Mammary microvascular endothelial cell (primary cell): ENCODE results near the genes TWIST1, SP8 and MALSU1.

GRCh38 chr7:19117160-19118078 is at the start of gene TWIST1:
TSS of gene TWIST1 (minus strand) at chr7:19117636.
- RAMPAGE, long total RNA: no peak

- RAMPAGE, long total RNA: no peak
Measured at GRCh38 chr7:20352806-20353357, 22.2 kb downstream of the ITGB8 start.

- RAMPAGE, long total RNA: no peak
Measured at GRCh38 chr7:20784655-20785298, 1.9 kb downstream of the SP8 start.

DNA sequence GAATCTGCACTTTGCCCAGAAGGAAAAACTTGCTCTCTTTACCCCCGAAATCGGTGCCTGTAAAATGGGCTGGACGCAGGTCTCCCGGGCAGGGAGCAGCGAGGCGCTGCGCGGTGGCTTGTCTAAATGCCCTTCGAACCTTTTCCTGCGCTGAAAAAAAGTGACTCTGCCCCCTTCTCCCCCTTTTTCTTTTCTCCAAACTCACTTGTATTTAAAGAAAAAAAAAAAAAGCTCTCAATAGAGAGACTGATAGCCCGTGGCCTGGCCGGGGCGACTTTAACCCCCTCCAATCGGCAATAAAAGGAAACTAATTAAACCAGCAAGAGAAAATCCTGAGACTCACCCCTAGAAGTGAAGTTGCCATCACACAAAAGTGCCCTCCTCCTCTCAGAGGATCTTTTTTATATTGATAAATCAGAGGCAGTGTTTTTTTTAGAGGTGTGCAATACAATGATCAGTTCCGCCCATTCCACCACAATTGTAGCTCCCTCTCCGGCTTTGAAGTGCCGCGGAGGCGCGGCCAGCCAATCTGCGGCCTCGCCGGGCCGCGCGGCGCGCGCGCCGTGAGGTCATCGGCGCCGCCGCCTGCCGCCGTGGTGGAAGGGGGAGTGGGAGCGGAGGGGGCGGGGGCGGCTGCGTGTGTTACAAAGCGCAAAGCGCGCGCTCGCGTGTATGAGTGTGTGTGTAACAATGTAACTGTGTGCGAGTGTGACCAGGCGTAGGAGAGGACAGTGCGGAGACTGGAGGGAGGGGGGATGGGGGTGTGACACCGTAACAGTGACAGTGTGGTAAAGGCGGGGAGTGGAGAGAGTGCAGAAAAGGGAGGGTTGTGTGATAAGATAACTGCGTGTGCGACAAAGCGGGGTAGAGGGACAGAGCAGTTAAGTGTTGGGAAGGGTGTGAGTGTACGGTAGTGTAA is at the start of gene SP8:
Gene SP8, minus strand, starts transcription at position 452 of the 919 bp plus-strand sequence.
- RAMPAGE, long total RNA: no peak

- RAMPAGE, long total RNA: no peak
Measured at GRCh38 chr7:21087951-21088453, 301.3 kb upstream of the SP8 start.

- RAMPAGE, long total RNA: no peak
Measured at GRCh38 chr7:21426141-21426966, 1.5 kb upstream of the SP4 start.

DNA sequence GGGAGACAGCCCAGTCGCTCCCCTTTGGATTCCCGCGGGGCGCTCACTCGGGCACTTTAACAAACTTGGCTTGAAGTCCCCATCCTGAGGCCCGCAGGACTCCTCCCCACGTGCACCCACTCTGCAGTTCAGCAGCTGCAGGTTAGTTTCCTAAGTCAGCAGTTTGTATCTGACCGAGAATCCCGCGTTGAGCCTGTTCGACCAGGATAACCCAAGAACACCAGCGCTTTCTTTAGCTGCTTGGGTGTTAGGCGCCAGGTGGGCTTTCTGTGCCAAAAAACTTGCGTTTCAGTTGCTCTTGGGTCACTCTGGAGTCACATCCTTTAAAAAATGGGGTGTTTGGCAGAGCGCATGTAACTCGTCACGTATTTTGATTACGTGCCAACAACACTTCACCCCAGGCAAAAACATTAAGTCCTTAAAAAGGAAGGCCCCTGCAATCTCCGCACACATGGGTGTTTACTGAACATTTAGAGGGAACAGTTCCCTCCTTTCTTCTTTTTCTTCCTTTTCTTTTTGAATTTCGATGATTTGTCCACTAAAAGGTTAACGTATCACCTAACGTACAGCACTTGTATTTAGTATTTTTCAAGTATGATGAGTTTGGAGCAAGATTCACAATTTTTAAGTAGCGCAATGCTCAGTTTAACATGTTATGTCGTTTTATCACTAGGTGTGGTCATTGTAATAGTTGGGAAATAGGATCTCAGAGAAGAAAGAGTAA is 969 bp downstream of the DNAH11 start:
- RAMPAGE, long total RNA: no peak

GRCh38 chr7:22121823-22122638 is 176.3 kb upstream of the CDCA7L start:
- RAMPAGE, long total RNA: no peak

GRCh38 chr7:22124996-22125817 is 179.5 kb upstream of the CDCA7L start:
- RAMPAGE, long total RNA: no peak

DNA sequence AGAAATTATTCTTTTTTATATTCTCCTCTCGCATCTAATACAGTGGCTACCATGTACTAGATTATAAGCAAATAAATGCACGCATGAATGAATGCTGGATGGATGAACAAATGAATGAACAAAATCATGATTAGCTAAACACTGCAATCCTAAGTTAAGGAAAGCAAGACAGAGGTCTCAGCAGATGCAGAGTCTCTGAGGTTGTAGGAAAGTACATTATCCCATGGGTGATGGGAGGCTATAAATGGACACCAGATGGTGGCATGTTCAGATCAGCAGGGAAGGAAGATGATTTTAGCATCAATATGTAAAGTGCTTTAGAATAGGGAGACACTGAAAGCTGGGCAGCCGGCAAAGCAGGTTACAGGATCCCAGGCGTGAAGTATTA is 7.9 kb upstream of the RAPGEF5 start:
- RAMPAGE, long total RNA: no peak

GRCh38 chr7:22667430-22668296 is 59.3 kb upstream of the IL6 start:
- RAMPAGE, long total RNA: no peak

GRCh38 chr7:22722473-22723000 is 4.5 kb upstream of the IL6 start:
- RAMPAGE, long total RNA: no peak

DNA sequence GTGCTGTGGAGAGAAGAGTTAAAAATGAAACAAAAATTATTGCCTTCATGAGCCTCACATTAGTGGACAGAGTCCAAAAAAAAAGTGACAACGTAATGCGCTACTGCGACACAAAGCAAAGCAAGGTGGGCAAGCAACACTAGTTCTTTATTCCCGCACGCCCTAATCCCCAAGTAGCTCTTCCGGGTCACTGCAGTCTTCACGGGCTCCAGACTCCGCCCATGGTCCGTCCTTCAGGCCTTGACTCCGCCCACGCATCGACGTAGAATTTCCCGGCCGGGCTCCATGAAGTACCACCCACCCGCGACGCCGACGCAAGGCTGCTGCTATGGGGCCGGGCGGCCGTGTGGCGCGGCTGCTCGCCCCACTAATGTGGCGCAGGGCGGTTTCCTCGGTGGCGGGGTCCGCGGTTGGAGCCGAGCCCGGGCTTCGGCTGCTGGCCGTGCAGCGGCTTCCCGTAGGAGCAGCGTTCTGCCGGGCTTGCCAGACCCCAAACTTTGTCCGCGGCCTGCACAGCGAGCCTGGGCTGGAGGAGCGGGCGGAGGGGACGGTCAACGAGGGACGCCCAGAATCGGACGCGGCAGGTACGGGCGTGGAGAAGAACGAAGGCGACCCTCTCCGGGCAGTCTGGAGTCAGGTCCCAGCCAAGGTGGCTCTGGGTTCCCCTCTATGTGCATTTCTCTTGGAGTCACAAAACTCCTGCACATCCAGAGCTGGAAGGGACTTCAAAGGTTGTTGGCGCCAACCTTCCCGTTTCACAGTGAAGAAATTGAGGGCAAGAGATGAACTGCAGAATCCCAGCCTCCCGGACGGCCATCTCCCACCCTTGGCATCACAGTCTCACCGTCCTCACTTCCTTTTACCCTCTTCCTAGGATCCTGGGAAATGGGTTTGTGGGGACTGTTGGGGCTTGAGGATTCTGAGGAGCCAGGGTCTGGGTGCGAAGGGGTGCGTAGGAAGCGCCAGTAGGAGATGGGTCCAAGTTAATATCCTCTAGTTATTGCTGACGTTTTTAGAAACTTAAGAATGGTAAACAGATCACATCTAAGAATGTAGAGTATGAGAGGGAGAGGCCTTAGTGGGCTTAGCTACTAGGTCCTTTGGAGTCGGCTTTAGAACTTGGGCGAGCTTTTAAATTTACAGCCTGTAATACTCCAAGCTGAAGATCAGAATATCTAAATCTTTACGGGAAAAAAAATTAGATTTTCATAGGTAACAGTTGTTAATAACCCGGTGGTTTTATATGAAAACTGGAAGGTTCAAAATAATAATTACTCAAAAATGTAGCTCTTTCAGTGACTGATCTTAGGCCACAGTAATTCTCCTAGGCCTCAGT is at the start of gene MALSU1:
Gene MALSU1, plus strand, starts transcription at position 315 of the 1,336 bp plus-strand sequence.
- RAMPAGE, long total RNA: start-site peak on the plus strand centred at position 329 of the sequence, 68 bp wide, 2,102 and 1,519 reads in 2 replicates

- RAMPAGE, long total RNA: no peak
Measured at GRCh38 chr7:23500703-23501108, 30.4 kb upstream of the IGF2BP3 start.

DNA sequence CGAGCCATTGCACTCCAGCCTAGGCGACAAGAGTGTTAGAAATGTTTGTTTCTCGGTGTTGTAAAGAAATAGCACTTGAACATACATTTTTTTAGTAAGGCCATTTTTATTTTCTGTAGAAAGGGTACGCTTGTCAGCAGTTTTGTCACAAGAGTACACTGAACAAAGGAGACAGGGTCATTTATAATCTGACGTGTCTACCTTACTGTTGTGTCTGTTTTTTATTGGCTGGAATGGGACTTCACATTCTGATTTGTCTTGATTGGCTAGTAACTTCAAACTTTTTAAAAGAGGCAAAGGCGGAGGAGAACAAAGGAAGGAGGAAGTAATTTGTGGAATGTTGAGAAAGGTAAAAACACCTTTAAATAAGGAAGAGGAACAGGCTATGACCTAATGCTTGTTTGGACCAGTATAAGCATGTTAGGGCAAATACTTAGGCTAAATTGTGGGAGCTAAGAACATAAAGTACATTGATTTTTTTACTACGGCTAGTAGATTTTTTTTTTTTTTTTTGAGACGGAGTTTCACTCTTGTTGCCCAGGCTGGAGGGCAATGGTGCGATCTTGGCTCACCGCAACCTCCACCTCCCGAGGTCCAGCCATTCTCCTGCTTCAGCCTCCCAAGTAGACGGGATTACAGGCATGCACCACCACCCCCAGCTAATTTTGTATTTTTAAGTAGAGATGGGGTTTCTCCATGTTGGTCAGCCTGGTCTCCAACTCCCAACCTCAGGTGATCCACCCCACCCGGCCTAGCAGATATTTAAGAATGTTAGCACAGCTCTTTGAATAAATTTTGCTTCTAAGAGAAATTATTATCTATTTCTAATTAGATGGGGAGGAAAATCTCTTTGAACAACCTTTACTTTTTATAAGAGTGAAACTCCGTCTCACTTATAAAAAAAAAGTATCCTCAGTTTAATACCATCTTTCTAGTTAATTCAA is 17.9 kb downstream of the TRA2A start:
- RAMPAGE, long total RNA: no peak

DNA sequence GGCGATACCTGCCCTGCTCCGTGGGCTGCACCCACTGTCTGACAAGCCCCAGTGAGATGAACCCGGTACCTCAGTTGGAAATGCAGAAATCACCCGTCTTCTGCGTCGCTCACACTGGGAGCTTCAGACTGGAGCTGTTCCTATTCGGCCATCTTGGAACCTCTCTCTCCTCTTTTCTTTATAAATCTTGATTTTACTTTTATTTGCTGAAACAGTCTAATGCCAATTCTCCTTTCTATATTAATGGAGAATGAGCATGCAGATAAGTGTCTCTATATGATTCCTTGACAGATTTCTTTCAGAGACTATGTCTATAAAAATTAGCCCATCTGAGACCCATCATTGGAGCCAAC is 13.0 kb downstream of the STK31 start:
- RAMPAGE, long total RNA: no peak

DNA sequence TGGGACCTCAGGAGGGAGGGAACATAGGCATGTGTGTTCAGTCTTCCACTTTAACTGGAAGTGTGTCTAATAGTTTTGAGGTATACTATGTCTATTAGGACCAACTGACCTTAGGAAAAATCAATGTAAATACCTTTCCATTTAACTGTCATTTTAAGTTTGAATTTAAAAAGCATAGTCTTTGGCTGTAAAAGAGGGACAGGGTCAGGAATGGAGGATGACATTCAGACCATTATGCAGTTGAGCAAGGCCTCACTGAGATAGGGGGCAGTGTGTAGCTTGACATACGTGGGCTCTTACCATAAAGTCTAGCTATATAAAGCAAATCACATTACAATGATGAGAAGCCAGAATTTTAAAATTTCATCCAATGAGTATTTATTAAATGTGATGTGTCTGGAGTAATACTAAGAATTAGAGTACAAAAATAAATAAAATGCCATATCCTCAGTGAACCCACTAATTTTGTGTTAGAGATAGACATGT is 17.9 kb downstream of the PALS2 start:
- RAMPAGE, long total RNA: no peak

DNA sequence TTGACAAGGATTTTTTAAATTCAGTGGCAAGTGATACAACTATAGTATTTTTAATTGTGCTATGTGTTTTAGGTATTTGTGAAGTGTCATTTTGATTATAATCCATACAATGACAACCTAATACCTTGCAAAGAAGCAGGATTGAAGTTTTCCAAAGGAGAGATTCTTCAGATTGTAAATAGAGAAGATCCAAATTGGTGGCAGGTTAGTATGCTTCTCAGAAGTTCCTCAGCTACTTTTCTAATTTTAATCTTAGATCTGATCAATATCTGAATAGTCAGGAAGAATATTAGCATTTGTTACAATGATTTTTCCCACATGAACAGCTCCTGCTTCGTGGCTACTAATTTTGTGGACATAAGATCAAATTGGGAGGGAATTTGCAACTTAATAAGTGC is 90.3 kb downstream of the PALS2 start:
- RAMPAGE, long total RNA: no peak

- RAMPAGE, long total RNA: no peak
Measured at GRCh38 chr7:24728585-24729061, 28.6 kb downstream of the GSDME start.

DNA sequence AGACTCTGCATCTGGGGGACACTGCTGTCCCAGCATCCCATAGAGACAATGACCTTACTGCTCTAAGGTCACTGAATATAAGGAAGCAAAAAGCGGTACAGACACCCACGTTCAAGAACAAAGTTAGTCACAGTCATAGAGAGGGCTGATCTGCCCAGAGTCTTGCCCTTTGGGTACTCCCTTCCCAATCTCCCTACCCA is 76.3 kb upstream of the GSDME start:
- RAMPAGE, long total RNA: no peak